Penis (tissue), 1 donor: ENCODE measurements around a stretch of chr10.

DNA sequence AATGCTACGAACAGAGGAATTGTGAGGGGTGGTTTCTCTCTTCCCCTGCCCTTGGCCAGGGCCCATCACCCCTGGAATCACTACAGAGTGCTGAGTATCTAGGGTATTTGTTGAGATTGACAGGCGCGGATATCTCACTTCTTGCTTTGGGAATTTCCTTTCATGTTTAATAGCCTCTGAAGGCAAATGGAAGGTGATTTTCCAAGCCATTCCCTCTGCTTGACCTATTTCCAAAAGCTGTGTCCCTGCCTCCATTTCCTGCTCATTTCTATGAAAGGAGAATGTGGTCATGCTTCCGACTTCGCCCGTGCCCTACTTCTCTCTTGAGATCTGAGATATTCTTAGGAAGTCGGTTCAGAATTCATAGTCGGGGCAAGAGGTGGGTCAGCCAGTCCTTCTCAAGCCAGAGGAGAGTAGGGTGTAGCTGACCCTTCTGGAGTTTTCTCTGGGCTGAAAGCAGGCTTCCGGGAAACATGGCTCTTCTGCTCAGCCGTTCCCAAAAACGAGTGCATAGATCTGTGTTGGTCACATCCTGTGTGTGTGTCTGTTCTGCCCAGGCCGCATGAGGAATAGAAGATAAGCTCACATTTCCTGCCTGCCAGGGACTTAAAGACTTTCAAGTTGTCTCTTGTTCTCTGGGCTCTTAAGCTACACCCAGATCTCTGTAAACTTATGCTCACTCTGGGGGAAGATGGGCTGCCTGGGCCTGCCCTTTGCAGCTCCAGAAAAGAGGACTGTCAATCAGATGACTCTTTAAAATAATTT is 168.0 kb upstream of the ITGB1 start:
- PRO-cap: unidirectional peak, minus-strand start at position 571 of the sequence

DNA sequence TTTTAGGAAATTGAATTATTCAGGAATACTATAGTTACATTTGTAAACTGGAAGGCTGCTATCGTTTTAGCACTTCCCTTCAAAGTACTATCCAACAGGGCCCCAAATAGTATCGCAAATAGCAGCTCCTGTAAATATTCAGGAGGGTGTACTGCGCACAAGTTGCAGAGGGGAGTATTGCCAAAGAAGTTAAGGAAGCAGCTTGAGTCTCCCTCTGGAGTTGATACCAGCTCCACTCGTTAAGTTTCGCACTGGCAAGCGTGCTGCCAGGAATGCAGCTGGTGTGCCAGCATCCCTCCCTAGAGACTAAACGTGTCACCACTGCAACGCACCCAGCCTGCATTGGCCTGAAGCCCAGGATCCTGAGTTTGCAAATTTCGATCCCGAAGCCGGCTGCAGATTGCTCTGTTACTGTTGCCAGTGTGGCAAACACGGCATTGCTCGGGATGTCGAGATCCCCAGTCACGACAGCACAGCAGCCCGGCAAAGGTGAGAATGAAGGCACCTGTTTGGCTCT is 61.2 kb downstream of the NRP1 start:
- PRO-cap: bidirectional peak, plus-strand start at position 437 of the sequence, minus-strand start at position 176 of the sequence

GRCh38 chr10:33335701-33336515 is 1.4 kb upstream of the NRP1 start:
- PRO-cap: bidirectional peak, plus-strand start at chr10:33335865, minus-strand start at chr10:33335644; bidirectional peak, plus-strand start at chr10:33336632, minus-strand start at chr10:33336468

GRCh38 chr10:34101987-34102964 is 712.8 kb downstream of the PARD3 start:
- PRO-cap: no peak

DNA sequence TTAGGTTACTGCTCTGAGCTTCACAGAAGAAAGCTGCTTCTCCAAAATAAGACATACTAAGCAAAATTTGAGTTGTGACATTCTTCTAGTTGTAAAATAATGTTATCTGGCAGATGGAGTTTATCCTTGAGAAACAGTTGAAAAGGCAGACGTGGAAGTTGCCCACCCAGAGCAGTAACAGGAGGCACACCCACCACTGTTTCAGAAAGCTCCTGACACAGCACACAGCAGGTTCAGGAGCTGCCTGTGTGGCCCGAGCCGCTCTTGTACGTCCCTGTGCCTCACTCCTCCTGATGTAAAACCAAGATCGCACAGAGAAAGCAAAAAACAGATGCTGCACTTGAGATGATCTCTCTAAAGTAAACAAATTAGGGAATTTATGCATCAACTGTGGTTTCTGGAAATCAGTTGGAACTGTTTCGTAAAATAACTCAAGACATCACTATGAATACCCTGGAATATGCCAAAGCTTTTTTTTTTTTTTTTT is 620.9 kb downstream of the PARD3 start:
- PRO-cap: no peak

- PRO-cap: no peak
Measured at GRCh38 chr10:34470385-34470589, 344.8 kb downstream of the PARD3 start.

DNA sequence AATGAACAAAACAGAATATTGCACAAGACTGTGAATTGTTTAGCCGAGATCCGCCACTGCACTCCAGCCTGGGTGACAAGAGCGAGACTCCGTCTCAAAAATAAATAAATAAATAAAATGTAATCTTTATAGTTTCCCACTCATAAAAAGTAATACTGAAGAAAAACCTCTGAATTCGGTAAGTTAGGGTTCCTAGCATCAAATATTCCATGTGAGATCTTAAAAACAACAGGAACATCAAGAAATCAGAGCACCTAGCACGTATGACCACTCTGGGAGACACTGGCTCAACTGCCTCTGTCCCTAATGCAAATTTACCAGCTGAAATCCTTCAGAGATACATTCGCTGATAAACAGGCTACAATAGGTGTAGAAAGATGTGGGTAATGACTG is 277.1 kb downstream of the PARD3 start:
- PRO-cap: no peak

- PRO-cap: no peak
Measured at GRCh38 chr10:34608073-34608889, 206.8 kb downstream of the PARD3 start.

DNA sequence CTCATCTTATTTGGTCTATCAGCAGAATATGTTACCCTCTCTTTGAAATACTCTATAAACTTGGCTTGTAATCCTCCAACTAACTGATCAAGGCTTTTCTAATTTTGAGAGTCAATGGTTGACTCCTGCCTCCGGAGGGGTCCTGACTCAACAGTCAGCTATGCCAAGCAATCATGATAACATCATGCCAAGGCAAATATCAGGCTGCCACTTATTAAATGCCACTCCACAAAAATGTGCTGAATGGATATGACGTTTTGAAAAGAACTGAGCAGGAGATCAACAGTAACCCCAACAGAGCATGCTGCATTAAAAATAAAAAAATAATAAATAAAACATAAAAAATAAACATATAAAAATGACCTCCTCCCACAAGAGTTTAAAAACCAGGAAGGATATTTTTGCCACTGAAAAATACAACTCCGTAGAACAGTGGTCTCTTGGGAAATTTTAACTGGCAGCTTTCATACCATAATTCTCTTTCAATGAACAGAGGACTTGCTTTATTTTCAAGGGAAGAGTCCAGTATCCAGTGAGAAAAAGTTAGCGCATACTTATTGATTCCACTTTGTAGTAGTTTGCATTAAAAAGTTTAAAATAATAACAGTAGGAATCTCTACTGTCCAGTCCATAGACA is 116.0 kb downstream of the PARD3 start:
- PRO-cap: no peak

DNA sequence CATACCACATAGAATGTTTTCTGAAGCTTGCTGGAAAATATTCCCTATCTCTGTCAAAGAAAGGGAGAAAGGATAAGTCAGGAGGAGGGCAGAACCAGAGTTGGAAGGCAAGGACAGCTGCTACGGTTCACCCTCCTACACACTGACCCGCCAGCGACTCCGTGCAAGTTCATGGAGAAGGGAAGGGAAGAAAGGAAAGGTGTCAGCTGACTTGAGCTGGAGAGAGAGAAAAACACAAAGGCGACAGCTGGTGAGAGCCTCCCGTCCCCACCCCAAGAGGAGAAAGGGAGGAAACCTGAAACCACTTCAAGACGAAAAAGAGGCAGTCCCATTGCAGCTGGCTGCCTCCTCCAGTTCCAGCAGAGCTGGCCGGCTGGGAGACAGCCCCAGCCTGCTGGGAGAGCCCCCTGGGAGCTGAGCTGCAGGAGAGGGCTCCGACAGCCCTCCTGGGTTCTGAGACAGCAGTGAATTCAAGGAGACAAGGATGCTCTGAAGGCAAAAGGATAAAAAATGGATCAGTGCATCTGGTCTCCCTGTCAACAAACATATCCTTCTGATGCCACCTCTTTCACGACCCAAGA is 75.2 kb downstream of the PARD3 start:
- PRO-cap: unidirectional peak, plus-strand start at position 353 of the sequence

DNA sequence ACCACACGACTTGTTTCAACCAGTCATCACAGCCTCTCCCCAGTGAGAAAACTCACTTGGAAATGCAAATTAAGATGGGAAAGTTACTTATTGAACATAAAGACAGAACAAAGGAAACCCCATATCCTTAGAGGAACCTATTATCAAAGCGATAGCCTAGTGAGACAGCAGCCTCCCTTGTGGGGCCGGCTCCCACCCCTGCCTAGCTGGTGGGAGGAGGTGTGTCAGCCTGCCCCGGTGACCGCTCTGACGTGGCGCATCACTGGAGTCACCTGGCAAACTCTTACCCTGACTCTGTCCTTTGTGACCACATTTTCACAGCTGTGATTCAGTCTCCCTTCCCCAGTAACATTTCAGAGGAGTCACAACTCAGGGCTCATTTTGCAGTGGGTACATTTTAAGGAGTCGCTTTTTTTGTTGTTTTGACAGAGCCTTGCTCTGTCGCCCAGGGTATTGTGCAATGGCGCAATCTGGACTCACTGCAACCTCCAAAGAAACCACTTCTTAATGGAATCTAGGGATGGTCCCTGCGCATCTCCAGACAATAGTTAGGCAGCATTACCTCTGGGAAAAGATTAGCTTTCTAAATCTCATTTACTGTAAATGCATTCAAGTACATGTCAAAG is 126.7 kb upstream of the PARD3 start:
- PRO-cap: no peak

DNA sequence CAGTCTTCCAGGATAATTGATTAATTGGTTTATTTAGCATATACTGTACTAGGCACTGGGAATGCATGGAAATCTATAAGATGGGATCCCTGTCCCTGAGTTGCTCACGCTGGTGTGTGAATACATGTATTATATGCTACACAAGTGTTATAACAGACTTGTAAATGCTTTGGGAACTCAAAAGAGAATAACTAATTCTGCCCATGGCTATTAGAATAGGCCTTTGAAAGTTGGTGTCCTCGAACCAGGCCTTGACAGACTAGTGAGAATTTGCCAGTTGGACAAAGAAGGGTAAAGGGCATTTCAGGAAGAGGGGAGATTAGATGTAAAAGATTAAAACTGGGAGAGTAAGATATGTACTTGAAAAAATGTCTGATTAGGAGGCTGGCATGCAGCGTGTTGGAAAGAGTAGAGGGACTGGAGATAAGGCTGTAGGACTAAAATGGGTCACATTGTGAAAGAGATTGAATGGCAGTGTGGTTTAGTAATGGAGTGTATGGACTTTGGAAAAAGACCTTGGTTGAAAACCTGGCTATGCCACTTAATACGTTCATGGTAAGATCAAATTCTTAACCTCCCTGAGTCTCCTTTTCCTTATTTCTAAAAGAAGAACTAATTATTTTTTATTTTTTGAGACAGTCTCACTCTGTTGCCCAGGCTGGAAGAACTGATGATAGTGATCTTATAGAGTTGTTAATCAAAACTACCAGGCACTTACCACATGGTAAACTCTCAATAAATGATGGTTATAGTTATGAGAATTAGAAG is 14.0 kb downstream of the CREM start:
- PRO-cap: no peak

DNA sequence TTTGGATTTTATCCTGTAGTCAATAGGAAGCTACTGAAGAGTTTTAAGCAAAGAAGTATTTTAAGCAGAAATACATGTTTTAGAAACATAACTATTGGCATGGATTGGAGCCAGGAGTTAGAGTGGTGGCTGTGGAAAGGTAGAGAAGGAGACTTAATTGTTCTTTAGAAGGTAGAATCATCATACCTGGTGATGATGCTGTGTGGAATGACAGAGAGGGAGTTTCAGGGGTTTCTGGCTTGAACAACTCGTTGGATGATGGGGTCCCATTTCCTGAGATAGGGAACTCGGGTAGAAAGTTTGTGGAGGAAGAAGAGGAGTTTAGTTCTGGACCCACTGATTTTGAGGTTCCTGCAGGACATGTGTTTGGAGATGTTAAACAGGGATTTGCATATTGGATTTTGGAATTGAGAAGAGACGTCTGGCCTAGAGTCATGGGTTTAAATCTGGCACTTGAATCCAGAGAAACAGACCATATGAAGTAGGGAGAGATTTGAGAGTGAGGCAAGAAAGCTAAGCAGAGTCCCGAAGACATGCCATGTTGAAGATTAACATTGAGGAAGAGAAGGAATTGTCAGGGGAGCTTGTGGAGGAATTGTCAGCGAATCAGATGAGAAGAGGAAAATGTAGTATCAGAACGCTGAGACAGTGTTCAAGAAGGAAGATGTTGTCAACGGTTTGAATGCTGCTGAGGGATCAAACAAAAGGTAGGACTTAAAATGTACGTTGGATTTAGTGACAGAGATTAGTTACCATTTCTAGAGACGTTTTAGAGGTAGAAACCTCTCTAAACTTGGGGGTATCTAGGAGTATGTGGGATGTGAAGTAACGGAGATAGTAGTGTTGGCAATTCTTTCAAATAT is 14.9 kb downstream of the CREM start:
- PRO-cap: no peak

DNA sequence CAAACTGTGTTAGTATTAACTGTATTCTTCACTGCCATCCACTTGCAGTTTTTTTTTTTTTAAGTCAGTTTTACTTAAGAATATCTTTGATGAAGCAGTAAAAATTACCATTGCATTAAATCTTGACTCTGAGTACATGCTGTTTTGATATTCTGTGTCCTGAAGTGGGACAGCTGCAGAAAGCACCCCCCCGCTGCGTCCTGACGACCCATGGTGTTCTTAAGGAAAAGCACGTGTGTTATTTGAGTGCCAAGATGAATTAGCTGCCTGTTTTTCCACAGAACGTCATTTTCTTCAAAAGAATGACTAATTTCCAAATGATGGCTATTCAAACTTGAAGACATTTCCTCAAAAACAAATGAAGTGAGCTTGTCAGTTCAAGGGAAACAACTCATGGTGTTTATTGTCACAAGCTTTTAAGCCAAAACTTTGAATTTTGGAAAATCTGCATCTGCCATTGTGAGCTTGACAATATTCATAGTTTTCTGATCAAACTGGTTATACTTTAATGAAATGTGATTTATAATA is 45.9 kb downstream of the CREM start:
- PRO-cap: no peak

GRCh38 chr10:35211078-35211833 is 84.6 kb downstream of the CREM start:
- PRO-cap: no peak

DNA sequence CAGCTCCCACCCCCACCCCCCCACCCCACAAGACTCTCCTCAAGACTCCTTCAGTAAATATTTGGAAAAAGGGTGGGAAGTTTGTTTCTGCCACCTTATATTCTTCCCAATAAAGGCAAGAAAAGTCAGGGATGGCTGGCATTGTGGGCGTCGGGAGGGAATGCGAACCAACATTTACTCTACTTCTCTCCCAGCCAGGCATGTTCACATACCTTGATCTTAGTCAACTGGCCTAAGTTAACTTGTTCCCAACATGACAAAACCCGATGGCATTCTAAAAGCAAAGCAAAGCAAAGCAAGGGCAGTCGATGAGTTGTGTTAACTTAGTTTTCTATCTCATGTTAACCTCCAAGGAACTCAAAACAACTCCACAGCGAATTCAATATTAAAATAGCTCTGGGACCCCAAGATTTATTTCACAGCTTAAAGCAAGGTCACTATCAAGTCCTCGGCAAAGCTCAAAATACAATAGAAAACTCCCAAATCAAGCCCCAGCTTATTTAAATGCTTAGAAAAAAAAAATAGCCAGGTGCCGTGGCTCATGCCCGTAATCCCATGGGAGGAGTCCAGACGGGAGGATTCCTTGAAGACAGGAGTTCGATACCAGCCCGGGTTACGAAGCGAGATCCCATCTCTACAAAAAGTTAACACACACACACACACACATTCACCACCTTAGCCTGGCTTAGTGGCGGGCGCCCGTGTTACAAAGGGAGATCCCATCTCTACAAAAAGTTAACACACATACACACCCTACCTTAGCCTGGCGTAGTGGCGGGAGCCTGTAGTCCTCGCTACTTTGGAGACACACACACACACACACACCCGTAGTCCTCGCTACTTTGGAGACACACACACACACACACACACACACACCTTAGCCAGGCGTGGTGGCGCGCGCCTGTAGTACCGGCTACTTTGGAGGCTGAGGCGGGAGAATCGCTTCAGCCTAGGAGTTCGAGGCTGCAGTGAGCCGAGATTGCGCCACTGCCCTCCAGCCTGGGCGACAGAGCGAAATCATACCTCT is 944 bp upstream of the CCNY start:
- PRO-cap: no peak

DNA sequence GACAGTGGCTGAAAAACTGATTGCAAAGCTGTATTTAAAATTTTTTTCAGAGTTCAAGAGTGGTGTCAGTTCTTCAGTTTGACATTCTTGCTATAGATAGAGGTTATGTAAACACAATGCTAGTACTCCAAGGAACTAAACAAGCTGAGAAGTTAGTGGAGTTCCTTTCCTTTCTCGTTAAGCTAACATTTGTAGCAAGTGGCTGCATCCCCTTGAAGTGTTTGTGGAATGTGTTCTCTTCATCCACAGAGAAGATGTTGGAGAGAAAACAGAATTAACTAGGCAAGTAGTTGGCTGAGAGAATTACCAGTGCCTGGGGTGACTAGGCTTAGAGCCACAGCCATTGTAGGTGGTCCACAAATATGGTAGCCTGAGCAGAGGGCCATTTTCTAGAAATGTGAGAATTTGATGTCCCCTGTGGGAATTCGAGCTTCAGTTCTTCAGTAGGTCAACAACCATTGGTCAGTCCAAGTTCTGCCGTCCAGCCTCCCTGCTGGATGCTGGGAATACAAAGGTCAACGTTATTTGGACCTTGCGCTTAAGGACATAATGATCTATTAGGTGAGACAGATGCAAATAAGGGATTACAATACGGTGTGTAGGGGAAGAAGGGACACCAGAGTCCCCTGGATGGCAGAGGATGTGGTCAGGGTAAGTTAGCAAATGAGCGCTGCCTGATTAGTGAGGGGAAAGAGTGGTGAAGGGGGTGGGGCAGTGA is 16.0 kb downstream of the CCNY start:
- PRO-cap: no peak

DNA sequence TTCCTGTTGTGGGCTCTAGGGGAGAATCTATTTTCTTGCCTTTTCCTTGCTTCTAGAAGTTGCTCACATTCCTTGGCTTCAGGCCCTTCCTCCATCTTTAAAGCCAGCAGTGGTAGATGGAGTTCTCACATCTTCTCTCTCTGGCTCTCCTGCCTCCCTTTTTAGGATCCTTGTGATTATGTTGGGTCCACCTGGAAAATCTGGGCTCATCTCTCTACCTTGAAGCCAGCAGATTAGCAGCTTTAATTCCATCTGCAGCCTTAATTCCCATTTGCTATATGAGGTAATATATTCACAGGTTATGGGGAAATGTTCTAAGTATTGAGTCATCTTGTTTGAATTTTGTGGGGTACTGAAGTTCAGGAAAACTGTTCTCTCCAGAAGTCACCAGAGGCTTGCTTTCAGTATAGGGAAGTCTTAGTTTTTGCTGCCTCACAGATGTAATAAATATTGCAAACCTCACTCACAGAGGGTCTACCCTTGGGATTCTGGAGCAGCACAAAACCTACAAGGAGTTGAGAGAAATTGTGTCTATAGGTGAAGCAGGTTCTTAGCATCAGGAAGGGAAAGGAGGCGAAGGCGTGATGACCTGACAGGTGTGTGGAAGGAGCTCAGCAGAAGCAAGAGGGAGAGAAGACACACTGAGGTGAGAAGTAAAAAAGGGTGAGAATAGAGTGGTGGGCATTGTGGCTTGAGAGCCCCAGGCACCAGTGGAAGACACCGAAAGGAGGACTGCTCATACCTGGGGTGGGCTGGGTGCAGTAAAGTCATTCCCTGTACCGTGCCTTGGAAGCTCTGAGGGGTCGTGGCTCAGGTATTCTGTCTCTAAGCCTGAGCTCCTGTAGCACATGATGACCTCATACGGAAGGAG is 39.2 kb downstream of the CCNY start:
- PRO-cap: no peak

DNA sequence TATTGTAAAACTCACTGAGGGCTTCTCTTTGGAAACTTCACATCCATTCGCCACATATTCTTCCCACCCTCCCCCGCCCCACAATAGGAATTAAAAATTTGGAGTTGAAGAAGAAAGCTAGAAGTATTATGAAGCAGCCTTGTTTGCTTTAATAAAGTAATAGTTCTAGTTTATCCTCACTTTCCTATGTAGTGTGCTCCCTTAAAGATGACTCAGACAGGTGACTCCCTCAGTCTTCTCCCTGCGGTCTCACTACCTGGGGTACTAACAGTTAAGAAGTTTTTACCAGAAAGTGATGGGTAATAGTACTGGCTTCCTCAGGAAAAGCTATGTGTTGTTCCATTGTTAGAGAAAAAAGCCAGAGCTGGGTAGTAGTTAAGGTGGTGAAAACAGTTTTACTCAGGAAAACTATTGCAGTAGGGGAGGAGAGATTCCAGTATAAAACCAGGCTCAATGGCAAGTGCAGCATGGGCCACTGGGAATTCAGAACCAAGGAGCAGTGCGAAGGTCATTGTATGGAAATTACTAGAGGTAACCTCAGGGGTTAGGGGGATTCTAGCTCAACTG is 58.7 kb downstream of the CCNY start:
- PRO-cap: no peak

GRCh38 chr10:35424517-35425412 is 88.5 kb downstream of the CCNY start:
- PRO-cap: no peak